H1 (cell line): ENCODE measurements around the genes SCN3B, OR6X1, OR6M1, OR8D2 and OR8B4.

GRCh38 chr11:123193558-123194299 lies 1.3 kb downstream of the CLMP start:
- RRBS, result no CpG with 5 or more reads among the region's 7 CpGs
CAGE:
- cytosol, long polyA plus RNA, result no peak
- long polyA plus RNA, result no peak
- nucleus, long polyA plus RNA, result no peak

DNA sequence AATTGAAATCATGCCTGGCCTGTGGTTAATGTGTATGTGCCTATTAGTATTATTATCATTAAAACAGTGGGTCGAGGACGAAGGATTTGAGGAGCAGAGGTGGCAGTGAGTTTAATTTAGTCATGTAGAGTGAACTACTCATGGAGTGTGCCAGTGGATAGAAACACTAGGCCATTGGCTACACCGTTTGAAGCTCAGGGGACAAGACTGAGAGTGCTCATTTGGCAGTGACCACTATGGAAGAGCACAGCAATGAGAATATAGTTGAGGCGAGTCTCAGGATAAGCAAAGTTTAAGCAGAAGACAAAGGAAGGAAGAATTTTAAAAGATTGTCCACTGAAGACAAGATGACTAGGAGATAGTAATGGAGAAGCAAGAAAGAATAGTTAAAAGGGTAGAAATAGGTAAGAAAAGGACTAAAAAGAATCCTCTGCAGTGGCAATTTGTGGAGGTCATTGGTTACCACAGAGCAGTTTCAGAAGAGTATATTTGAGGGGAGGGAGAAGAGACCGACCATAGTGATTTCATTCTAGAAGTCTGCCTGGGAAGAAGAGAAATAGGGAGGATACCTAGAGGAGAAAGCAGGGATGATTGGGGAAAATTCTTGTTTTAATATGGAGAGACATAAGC lies 59.2 kb downstream of the GRAMD1B start:
- RRBS, result no CpG with 5 or more reads among the region's 5 CpGs
CAGE:
- cytosol, long polyA plus RNA, result no peak
- long polyA plus RNA, result no peak
- nucleus, long polyA plus RNA, result no peak

DNA sequence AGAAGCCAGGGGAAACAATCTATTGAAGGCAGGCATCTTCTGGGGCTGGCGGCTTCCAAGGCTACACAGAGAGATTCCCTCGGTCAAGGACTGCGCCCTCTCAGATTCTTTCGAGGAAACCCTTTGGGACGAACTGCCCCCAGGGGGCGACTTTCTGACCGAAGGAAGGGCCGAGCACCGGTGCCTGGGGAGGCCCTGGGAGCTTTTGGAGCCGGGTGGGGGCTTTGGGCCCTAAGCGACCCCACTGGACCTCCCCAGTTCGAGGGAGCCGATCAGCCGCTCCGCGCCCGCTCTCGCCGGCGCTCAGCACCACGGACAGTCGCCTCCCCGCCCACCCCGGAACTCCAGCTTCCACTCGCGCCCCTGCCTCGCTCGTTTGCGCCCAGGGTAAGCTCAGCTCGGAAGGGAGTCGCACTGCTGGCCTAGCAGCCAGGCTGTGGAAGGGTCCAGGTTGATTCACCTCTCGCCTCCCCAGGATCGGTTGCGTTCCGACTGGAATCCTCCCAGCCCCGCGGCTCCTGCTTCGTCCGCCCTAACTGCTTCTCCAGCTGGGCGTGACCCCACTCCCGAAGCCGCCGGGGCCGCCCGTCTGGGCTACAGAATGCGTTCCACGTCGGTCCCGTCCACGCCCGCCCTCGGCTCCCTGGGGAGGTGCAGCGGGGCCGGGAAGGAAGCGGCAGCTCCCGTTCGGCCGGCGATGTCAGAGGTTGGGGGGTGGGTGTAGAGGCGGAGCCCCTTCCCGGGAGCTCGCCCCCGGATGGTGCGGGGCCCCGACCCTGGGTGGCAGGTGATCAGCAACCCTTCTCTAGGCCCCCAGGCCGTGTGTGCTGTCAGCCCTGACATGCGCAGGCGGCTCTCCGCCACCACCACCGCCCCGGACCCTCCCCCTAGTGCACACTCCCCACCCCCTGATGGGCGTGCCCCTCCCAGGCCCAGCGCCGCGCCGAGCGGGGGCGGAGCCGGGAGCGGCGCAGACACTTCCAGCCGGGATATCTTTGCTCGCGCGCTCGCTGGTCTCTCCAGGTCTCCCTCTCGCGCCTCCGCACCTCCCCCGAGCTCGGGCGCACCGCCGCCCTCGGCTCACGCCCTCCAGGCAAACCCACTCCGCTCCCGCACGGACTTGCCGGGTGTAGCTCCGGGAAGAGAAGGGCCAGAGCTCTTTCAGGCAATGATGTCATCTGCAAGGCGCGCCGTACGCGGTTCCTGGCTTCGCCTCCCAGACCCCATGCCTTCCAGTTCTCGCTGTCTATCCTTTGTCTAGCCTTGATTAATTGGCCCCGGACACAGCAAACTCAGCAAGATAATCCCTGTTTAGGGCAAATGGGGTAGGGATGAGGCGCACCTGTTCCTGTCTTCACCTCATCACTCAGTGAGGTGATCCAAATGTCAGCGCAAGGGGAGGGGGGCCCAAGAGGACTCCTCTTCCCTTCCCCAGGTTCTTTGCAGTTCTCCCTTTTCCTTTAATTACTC lies at the start of gene SCN3B:
Gene SCN3B, minus strand, starts transcription at position 859 of the 1,470 bp plus-strand sequence.
- RRBS, result under 1% methylated on average over 34 of the region's 111 CpGs
CAGE:
- cytosol, long polyA plus RNA, result no peak
- long polyA plus RNA, result no peak
- nucleus, long polyA plus RNA, result no peak

DNA sequence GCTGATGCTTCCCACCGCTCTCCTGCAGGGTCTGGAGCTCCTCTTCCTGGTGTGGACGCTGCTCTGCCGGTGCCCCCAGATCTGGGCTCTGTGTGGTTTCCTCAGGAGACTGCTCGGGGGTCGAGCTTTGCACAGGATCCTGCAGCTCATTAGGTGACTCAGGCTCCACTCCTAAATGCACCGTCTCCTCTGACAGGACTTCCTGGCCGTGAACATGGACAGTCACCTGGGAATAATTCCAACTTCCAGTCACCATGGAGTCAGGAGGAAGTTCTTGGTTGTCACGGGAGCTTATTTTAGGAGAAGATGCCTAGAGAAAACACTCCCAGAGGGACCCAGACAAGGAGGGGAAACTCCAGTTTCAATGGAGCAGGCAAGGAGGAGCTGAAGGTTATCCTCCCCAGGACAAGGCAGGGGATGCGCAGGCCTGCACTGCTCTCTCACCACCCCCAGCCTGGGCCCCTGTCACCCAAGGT lies 11.8 kb downstream of the ZNF202 start:
- RRBS, result no CpG with 5 or more reads among the region's 9 CpGs
CAGE:
- cytosol, long polyA plus RNA, result no peak
- long polyA plus RNA, result no peak
- nucleus, long polyA plus RNA, result no peak

GRCh38 chr11:123742236-123742801 lies 859 bp upstream of the ZNF202 start:
- RRBS, result no CpG with 5 or more reads among the region's 8 CpGs
CAGE:
- cytosol, long polyA plus RNA, result no peak
- long polyA plus RNA, result no peak
- nucleus, long polyA plus RNA, result no peak

DNA sequence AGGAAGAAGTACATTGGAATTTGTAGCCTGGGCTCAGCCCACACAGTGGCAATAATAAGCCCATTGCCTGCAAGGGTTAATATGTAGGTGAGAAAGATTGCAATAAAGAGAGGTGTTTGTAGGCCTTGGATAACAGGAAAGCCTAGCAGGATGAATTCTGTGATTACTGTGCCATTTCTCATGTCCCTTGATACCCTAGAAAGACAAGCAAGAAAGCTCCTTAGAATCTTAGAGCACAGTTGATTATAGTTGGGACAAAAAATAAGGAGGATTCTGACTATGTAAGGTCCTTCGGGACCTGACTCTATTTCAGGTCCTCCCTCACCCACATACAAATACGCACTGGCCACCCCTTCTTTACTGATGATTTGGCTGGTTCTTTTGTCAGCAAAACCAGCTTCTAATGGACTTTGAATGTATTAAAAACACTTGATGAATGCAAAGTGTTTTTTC lies at the start of gene OR6X1:
Gene OR6X1, minus strand, starts transcription at position 182 of the 453 bp plus-strand sequence.
- RRBS, result no CpG with 5 or more reads among the region's 2 CpGs
CAGE:
- cytosol, long polyA plus RNA, result no peak
- long polyA plus RNA, result no peak
- nucleus, long polyA plus RNA, result no peak

DNA sequence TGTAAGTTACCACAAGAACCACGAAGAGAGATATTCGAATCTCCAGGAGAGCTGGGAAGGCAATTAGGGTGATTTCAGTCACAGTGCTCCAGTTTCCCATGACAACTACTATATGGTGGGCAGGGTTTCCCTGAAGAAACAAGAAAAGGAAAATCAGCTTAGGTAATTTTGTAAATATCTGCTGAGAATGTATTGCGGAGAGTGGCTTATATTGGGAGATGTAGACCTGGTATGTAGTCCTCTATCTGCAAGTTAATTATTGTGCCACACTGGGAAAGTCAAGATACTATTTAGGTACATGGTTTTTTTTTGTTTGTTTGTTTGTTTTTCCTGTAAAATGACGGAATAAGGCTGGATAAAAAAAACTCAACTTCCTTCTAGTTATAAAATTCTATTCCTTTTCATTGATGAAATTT lies at the start of gene OR6M1:
Gene OR6M1, minus strand, starts transcription at position 100 of the 416 bp plus-strand sequence.
- RRBS, result no CpG with 5 or more reads among the region's 4 CpGs
CAGE:
- cytosol, long polyA plus RNA, result no peak
- long polyA plus RNA, result no peak
- nucleus, long polyA plus RNA, result no peak

GRCh38 chr11:124320119-124320370 lies at the start of gene OR8D2:
Gene OR8D2, minus strand, starts transcription at chr11:124320197.
- RRBS, result no CpG with 5 or more reads among the region's 1 CpG
CAGE:
- cytosol, long polyA plus RNA, result no peak
- long polyA plus RNA, result no peak
- nucleus, long polyA plus RNA, result no peak

DNA sequence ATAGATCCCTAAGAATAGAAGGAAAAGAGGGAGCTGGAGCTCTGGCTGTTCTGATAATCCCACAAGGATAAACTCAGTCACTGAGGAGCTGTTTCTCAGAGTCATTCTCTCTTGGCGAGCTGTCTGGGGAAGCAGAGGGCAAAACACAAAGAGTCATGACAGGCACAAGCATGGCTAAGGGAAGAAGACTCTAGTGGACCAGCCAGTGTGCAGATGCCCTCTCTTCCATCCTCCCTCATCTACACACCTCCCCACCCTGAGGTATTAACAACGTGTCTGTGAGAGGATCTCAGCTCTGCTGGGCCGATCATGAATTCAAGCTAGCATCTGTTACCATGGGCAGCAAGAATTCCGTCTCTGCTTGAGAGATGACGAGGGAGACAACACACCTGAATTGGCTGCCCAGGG lies at the start of gene OR8B4:
Gene OR8B4, minus strand, starts transcription at position 105 of the 408 bp plus-strand sequence.
- RRBS, result no CpG with 5 or more reads among the region's 5 CpGs
CAGE:
- cytosol, long polyA plus RNA, result no peak
- long polyA plus RNA, result no peak
- nucleus, long polyA plus RNA, result no peak

DNA sequence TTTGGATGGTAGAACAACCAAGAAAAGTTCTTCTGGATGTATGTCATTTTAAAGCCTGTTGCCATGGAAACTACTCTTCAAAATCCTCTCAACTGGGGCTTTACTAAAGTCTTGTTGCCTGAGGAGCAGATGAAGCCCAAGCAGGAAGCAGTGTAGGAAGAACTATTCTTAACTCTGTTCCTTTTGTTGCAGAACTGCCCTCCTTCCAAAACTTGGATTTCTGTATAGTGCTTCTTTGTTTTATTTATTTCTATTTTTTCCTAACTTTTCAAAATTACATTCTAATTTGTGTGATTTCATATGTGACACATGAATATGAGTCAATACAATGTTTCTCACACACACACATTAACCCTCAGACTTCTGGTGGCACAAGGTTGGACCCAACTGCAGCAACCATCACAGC lies 373 bp upstream of the OR8B8 start:
CAGE:
- cytosol, long polyA plus RNA, result no peak
- long polyA plus RNA, result no peak
- nucleus, long polyA plus RNA, result no peak

DNA sequence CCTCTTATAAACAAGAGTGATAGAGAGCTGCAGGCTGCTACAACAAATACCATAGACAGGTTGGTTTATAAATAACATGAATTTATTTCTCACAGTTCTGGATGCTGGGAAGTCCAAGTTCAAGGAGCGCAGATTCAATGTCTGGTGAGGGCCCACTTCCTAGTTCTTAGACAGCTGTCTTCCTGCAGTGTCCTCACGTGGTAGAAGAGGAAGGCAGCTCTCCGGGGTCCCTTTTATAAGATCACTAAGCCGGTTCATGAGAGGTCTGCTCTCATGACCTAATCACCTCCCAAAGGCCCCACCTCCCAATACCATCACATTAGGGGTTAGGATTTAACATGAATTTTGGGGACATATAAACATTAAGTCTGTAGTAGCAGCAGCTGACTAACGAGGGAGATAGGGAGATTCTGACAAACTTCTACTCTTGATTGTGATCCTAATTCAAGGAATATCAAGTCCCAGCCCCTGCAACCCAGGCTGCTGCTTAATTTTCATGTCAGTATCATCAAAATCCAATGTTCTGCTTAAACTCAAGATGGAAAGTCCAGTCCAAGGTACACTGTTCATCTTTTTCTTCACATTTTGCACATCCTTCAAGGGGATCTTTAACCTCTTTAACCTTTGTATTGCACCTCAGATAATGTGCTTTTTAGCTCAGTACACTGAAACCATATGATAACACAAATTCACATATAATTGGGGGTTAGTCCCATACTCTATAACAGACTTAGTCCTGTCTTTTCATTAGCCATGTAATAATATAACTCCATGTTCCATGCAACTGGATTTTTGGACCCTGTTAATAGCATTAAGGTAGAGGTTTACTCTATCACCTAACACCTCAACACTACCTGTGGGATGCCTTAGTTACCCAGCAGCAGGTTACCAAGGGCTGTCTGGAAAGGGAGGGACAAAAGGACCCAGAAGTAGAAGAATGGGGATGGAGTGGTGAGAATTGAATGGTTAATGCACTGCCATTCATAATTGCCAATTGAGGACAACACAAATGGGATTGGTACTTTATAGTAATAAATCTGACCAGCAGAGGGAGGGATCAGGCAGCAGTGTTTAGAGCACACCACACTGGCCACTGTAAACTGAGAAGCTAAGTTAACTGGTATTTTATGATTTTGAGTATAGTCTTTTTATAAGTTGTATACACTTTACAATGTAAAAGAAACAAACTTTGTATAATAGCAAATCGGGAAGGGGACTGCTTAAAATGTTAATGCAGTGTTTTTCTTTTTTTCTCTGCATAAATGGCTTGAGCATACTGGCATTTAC lies 10.3 kb downstream of the TBRG1 start:
- RRBS, result no CpG with 5 or more reads among the region's 6 CpGs
CAGE:
- cytosol, long polyA plus RNA, result no peak
- long polyA plus RNA, result no peak
- nucleus, long polyA plus RNA, result no peak

DNA sequence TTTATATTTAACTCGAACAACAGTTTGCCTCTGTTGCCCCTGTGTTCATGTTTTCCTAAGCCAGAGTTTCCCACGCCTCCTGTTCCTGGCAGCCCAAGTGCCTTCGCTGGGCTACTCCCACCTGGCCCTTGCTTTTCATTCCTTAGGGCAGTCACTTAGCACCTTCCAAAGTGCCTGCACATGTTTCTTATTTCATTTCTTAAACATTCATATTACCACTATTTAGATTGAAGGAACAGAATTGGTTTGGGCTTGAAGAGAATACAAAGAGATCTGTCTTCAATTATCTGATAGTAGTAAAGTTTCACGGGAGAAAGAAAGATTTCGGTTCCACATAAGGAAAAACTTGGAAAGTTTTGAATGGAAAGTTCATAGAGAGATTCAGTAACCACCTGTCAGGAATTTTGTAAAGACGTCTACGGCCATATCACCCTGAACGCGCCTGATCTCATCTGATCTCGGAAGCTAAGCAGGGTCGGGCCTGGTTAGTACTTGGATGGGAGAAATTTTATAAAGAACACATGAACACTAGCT lies 13.4 kb downstream of the TBRG1 start:
- RRBS, result no CpG with 5 or more reads among the region's 11 CpGs
CAGE:
- cytosol, long polyA plus RNA, result no peak
- long polyA plus RNA, result no peak
- nucleus, long polyA plus RNA, result no peak

- RRBS, result no CpG with 5 or more reads among the region's 6 CpGs
CAGE:
- cytosol, long polyA plus RNA, result no peak
- long polyA plus RNA, result no peak
- nucleus, long polyA plus RNA, result no peak
Observed at GRCh38 chr11:124672440-124673062, 988 bp downstream of the SIAE start.

- RRBS, result 10% methylated on average over 4 of the region's 45 CpGs
CAGE:
- cytosol, long polyA plus RNA, result no peak
- long polyA plus RNA, result no peak
- nucleus, long polyA plus RNA, result no peak
Observed at GRCh38 chr11:124746563-124747516, 5.2 kb downstream of the VSIG2 start.

DNA sequence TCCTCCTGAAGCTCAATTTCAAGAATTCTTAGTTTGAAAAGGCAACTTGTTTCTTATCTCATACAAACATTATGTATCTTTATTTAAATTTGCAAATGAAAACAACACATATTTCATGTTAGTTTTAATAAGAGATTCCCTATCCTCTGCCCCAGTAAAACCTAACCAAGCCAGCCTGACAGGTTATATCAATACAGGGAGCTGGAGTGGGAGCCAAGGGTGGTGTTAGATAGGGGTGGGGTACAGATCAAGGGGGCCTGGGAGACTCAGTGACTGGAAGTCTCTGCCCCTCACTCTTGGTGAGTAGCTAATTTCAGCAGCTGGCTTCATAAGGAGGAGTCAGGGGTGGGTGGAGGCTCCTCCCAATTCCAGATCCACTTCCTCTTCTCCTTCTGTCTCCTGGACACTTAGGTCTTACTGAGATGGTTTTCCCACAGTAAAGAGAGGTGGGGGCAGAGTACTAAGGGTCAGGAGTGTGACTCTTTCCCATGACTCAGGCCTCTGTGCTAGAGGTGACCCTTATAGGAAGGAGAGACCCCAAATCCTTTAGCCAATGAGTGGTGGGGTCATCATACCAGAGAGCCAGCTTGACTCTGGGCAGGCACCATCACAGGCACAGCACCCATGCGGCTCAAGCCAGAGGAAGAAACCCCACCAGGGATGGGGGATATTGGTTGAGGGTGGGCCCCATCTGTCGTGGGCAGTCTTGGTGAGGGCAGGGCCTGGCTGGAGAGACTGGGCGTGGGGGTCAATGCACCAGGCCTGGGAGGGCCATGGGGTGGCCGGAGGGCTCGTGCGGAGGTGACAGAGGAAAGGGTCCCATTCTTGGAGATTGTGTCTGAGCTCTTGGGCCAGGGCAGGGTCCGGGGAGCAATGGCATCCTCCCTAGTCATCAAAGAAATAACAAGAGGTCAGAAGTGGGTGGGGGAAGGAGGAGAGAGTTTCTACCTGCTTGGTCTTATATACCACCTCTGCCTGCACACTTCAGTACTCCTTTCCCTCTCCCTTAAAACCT lies 1.3 kb upstream of the VSIG2 start:
- RRBS, result 77% methylated on average over 4 of the region's 7 CpGs
CAGE:
- cytosol, long polyA plus RNA, result no peak
- long polyA plus RNA, result no peak
- nucleus, long polyA plus RNA, result no peak

GRCh38 chr11:124759852-124760781 lies 2.0 kb downstream of the ESAM start:
- RRBS, result 4% methylated on average over 8 of the region's 44 CpGs
CAGE:
- cytosol, long polyA plus RNA, result no peak
- long polyA plus RNA, result no peak
- nucleus, long polyA plus RNA, result no peak

DNA sequence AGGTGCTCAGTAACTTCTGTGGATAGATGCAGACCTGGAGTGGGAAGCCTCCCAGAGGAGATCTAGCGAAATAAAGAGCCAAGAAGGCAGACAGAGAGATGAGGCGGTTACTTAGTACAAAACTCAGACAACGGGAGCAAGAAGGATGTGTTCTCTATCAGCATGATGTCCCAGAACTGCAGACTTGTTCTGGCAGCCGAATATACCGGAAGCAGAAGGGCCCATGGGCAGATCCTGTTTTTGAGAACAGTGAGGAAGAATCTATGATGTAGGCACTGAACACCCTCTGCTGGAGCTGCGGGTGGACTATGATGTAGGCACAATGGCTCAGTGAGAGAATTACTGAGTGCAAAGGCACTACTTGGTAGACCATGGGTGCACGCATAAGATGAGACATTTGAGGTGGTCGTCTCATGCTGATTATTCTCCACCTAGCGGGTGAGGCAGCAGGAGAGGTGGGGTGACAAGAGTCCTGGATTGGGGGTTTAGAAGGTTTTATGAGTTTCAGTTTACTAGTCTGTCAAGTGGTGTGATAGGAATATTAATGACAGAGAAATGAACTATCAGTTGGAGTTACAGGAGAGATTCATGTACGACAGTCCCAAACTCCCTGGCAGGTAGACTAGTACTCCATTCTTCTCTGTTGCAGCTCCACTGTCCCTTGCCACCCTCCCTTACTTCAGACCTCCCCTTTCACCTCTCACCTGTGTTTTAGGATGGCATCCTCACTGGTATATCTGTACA lies 4.5 kb downstream of the ROBO4 start:
- RRBS, result no CpG with 5 or more reads among the region's 10 CpGs
CAGE:
- cytosol, long polyA plus RNA, result no peak
- long polyA plus RNA, result no peak
- nucleus, long polyA plus RNA, result no peak

- RRBS, result 85% methylated on average over 7 of the region's 22 CpGs
CAGE:
- cytosol, long polyA plus RNA, result no peak
- long polyA plus RNA, result no peak
- nucleus, long polyA plus RNA, result no peak
Observed at GRCh38 chr11:124895142-124895980, 2.3 kb downstream of the ROBO4 start.

GRCh38 chr11:124898199-124899275 lies 872 bp upstream of the ROBO4 start:
- RRBS, result no CpG with 5 or more reads among the region's 8 CpGs
CAGE:
- cytosol, long polyA plus RNA, result no peak
- long polyA plus RNA, result no peak
- nucleus, long polyA plus RNA, result no peak

GRCh38 chr11:125261474-125262084 lies 97.0 kb downstream of the PKNOX2 start:
- RRBS, result no CpG with 5 or more reads among the region's 5 CpGs
CAGE:
- cytosol, long polyA plus RNA, result no peak
- long polyA plus RNA, result no peak
- nucleus, long polyA plus RNA, result no peak